HL-60 (cell line): ENCODE data around the genes TCP11, SRPK1 and CDKN1A.

DNA sequence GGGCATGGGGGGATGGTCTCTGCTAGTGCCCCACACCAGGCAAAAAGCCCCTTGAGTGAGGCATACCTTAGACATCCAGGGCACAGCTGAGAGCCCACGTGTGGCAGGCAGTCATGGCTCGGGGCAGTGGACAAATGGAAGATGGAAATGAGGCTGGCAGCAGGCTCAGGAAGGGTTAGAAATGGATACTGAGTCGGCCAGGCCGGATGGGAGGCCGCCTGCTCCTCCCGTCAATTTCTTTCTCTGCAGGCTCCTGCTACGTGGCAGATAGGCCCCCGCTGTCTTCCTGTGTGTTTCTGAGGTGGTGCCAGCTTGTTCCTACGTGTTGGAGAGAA lies 77.0 kb downstream of the TCP11 start:
- RRBS = no CpG with 5 or more reads among the region's 9 CpGs

DNA sequence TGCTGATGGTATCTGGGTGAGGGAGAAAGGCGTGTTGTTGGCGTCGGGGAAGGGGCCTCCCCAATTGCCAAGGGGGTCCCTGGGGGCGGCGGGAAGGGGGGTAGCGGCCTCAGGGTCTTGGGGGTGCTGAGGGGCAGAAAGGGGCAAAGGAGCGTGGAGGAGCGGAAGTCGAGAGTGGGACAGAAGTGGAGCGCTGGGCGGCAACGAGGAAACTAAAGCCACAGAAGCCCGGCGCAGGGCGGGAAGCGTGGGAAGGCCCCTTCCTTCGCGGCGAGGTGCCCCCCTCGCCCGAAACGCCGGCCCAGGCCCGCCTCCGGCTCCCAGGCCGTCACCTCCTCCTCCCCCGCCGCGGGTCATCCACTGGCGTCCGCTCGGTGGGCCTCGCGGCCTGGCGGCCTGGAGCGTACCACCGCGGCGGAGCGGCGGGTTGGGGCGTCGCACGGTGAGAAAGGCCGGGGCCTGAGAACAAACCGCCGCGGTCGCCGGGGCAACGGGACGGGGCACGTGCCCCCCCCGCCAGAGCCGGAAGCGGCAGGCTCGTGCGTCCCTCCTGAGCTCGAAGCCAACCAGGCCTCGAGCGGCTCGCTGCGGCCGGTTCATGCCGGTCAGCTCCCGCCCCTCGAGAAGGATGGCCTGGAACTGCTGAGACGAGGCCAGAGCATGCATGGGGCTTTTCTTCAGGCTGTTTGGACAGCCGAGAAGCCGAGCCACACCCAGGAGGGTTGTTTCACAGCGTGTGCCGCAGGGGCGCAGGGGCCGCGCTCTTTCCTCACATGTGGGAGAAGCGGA lies at the start of gene TCP11:
TCP11 (minus strand) TSS at position 467 of the 789 bp plus-strand sequence.
- RRBS = 36% methylated on average over 26 of the region's 76 CpGs

DNA sequence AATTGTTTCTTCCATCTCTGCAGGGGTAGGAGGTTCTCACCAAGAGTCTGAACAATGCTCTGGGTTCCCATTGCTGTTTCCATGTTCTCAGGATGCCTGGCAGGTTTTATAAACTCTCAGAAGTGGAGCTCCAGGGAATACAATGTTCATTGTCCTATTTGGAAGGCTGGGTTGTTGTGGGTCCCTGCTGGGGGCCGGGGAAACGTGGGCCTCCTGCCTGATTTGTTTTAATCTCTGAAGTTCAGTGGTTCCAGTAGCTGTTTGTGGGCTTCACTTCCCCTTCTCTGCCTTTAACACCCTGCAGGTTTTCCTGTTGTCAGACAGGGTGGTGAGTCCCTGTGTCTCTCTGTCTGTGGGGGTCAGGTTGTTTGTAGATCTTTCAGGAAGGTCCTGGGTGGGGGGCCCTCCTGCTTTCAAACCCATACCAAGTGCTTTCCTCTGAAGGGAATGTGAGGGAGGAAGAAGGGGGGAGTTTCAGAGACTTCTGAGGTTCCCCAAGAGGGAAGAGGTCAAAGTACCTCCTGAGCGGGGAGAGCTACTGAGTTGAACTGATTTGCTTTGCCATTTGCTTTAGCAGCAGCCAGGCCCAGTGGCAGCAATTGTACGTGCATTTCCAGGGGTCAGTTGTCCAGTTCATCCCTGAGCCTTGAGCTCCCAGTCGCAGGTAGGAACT lies 6.1 kb downstream of the PPARD start:
- RRBS = no CpG with 5 or more reads among the region's 5 CpGs

- RRBS = no CpG with 5 or more reads among the region's 1 CpG
Measured at GRCh38 chr6:35371765-35372034, 29.3 kb downstream of the PPARD start.

- RRBS = 98% methylated on average over 5 of the region's 13 CpGs
Measured at GRCh38 chr6:35455607-35456204, 3.6 kb downstream of the FANCE start.

- RRBS = no CpG with 5 or more reads among the region's 14 CpGs
Measured at GRCh38 chr6:35475316-35475854, 7.2 kb downstream of the RPL10A start.

- RRBS = no CpG with 5 or more reads among the region's 12 CpGs
Measured at GRCh38 chr6:35480824-35481522, 12.8 kb downstream of the RPL10A start.

- RRBS = 4% methylated on average over 53 of the region's 78 CpGs
Measured at GRCh38 chr6:35497120-35497703, 333 bp upstream of the TEAD3 start.

GRCh38 chr6:35583815-35584190 lies 71.1 kb upstream of the TULP1 start:
- RRBS = no CpG with 5 or more reads among the region's 5 CpGs

DNA sequence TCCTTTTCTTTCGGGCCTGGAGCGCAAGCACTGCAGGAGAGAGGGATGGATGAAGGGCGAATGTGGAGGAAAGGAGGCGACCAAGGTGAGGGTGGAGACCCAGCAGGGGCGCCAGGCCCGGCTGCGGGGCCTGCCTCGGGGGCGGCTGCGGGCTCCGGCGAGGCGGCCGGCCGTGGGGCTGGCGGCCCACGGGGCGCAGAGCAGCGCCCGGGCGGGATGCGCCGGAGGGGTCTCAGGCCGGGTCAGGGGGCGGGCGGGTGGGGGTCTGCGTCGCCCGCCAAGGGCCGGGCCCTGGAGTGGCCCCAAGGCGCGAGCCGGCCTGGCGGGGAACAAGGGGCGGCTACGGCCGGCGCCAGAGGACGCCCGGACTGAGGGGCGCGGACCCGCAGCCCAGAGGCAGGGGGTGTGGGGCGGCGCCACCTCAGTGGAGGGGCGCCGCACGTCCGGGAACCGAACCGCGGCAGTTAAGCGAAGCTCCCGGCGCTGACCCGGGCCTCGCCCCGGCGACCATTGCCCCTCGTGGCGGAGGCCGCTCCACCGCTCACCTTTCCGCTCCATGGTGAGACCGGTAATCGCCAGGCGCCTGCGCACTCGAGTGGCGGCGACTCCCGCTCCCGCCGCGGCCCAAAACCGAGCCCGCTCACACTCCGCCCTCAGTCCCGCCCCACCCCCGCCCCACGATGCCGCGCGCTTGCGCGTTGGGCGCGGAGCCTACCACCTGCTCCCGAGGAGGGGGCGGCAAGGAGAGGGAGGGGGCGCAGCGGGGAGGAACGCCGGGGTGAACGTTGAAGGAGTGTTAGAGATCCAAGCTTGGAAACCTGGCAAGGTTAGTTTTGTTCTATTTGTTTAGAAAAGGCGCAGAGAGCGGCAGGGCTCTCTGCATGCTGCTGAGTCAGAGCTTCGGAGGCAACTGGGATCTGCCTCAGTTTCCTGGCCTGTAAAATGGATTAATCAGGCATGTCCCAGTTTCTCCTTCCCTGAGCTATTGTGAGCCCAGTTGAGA lies at the start of gene SRPK1:
SRPK1 (minus strand) TSS at position 600 of the 1,003 bp plus-strand sequence.
- RRBS = 3% methylated on average over 36 of the region's 98 CpGs

DNA sequence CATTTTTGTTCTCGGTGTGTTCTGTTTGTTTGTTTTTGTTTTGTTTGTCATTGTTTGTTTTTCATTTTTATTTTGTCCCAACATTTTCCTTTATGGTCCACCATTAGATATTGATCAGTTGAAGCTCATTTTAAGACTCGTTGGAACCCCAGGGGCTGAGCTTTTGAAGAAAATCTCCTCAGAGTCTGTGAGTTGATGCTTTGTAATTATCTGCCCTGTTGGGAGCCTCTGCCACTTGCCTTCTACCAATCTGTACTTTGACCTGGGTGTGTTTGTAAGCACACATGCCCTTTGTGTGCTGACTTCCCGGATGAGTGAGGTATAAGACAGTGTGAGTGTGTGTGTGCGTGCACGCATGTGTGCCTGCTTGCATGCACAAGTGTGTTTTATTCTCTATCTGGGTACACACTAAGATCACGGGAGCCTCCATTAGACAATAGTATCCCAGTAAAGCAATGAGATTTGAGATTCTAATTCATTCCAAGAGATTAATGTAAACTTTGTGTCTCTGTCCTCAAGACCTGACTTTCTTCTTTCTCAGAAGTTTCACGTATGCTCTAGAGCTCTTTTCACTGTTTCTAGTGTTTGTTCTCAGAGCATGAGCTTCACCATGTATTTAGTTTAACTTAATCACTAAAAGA lies 34.3 kb upstream of the MAPK13 start:
- RRBS = no CpG with 5 or more reads among the region's 7 CpGs

- RRBS = no CpG with 5 or more reads among the region's 6 CpGs
Measured at GRCh38 chr6:36441287-36441844, 1.3 kb downstream of the PXT1 start.

DNA sequence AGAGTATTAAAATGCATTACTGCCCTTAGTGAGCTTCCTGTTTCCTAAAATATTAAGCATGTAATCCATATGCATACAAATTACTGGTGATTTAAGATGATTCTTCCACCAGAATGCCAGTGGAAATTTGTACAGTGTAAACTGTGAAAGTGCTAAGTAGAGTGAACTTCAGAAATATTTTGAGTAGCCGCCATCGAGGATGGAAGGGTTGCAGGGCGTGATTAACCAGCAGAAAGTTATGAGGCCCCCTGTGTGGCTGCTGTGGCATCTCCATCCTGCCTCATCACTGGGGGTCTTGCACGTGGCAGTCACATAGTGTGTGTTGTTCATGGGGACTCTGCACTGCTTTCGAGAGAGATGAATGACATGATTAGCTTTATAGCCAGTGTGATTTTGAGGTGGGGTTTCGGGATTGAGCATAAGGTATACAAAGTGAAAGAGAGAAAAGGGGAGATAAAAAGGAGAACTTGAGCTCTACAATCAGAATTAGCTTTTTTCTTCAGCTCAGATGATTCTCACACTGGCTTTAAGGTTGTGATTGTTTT lies 26.4 kb downstream of the KCTD20 start:
- RRBS = no CpG with 5 or more reads among the region's 6 CpGs

DNA sequence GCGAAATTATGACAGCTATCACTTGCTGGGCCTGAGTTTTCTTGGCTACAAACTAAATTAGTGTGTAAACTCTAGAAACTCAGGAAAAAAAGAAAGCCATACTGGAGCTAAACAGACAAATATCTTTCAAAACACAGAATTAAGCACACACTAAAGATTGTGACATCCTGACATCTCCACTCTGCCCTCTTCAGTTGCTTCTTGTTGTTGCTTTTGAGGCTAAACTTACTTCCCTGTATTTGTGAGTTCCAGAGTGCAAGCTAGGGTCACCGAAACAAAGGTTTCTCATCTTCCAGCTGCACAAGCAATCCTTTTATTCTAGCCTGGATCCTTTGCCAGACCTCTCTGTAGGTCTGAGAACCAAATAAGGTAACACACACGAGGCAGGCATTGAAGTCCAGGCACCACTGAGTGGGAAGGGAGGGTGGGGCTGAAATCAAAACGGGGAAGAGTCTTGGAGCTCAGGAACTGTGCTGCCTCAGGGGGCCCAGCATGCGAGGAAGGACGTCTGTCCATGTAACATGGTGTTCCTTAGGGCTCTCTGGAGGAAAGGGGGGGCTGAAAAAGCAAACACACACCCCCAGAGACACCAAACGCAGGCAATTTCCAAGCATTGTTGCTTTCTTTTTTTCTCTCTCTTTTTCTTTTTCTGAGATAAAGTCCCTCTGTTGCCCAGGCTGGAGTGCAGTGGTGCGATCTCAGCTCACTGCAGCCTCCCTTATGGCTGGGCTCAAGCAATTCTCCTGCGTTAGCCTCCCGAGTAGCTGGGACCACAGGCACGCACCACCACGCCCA lies 14.3 kb upstream of the SRSF3 start:
- RRBS = no CpG with 5 or more reads among the region's 12 CpGs

GRCh38 chr6:36611217-36611642 lies 17.1 kb downstream of the SRSF3 start:
- RRBS = no CpG with 5 or more reads among the region's 2 CpGs

GRCh38 chr6:36627859-36628337 lies 33.7 kb downstream of the SRSF3 start:
- RRBS = no CpG with 5 or more reads among the region's 8 CpGs

GRCh38 chr6:36678649-36679652 lies at the start of gene CDKN1A:
TSS of gene CDKN1A (plus strand) at chr6:36678714.
- RRBS = 6% methylated on average over 20 of the region's 90 CpGs

DNA sequence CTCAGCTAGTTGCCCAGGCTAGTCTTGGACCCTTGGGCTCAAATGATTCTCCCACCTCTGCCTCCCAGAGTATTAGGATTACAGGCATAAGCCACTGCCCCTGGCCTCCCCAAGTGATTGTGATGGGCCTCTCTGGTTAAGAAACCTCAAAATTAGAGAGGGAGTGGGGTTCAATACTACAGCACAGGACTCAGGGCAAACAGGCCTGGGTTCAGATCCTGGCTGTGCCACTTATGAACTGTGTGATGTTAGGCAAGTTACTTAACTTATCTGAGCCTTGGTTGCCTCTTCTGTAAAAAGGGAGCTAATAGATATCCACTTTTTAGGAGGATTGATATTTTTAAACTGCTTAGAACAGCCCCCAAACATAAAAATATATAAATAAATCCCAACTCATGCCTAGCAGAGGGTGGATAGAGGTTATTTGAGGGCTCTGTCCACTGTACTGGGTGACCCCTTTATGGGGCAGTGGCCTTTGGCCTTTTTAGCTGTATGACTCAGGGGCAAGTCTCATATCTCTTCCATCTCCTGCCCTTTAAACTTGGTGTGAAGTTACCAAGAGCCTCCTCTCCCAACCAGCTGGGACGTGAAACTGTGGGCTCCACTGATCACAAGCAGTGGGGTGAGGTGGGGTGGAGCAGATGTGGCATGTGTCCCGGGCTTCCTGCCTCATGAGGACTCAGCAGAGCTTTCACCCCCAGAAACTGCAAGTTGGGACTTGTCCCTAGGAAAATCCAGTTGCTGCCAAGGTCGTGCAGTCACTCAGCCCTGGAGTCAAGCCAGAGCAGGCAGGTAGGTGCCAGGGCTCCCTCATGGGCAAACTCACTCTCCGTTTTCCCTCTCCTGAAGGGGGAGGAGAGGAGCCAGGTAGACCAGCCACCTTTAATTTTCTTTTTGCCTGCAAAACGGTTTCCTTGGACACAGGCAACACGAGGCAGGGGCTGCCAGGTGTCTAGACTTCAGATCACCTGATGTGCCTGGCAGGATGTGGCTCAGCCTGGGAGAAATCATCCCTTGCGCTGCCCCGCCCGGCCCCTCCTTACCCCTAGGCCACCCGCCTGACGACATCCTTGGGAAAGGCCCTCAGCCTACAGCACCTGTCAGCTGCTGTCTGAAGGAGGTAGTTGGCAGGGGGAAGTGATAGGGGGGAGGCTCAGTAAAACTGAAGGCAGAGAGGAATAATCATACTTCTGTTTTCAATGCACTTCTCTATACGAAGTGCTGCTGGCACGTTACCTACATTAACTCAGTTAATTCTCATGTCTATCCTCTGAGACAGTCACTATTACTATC lies 3.9 kb downstream of the CDKN1A start:
- RRBS = no CpG with 5 or more reads among the region's 13 CpGs

- RRBS = no CpG with 5 or more reads among the region's 19 CpGs
Measured at GRCh38 chr6:36685745-36686777, 7.5 kb downstream of the CDKN1A start.